Left colon (tissue), 1 donor: ENCODE measurements around a stretch of chr3.

GRCh38 chr3:535536-535795 is 338.9 kb downstream of the CHL1 start:
- PRO-cap, result no peak

DNA sequence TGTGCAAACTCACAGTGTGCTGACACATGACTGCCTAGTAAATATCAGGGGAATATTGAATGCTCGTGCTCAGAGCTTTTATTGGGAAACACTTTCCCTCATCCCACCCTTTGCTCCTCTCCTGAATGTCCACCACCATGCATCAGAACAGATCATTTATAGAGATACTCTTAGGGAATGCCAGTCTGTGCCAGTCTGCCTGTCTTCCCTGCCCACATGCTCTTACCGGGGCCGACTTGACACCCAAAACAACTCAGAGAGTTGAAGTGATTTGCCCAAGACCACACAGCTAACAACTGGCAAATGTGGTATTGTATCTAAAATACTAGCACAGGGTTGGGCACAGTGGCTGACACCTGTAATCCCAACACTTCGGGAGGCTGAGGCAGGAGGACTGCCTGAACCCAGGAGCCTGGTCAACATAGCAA is 262.5 kb downstream of the IL5RA start:
- PRO-cap, result unidirectional peak, plus-strand start at position 189 of the sequence

DNA sequence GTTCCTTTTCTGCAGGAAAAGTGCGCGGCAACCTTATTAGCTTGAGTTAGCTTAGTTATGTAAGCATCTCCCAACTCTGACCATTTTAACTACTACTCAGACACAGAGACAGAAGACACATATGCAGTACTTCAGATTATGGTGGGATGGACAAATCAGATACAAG is 16.9 kb downstream of the CRBN start:
- PRO-cap, result no peak

GRCh38 chr3:3799547-3800632 is 659 bp downstream of the LRRN1 start:
- PRO-cap, result unidirectional peak, plus-strand start at chr3:3799769

DNA sequence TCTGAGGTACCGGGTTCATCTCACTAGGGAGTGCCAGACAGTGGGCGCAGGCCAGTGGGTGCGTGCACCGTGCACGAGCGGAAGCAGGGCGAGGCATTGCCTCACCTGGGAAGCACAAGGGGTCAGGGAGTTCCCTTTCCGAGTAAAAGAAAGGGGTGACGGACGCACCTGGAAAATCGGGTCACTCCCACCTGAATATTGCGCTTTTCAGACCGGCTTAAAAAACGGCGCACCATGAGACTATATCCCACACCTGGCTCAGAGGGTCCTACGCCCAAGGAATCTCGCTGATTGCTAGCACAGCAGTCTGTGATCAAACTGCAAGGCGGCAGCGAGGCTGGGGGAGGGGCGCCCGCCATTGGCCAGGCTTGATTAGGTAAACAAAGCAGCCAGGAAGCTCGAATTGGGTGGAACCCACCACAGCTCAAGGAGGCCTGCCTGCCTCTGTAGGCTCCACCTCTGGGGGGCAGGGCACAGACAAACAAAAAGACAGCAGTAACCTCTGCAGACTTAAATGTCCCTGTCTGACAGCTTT is 49.8 kb upstream of the SETMAR start:
- PRO-cap, result no peak

GRCh38 chr3:4320325-4321078 is 17.3 kb downstream of the SETMAR start:
- PRO-cap, result no peak

- PRO-cap, result no peak
These were observed 37.4 kb downstream of the SETMAR start for GRCh38 chr3:4340605-4340974.

GRCh38 chr3:4491997-4492628 is 1.0 kb upstream of the ITPR1 start:
- PRO-cap, result bidirectional peak, plus-strand start at chr3:4492392, minus-strand start at chr3:4492263

DNA sequence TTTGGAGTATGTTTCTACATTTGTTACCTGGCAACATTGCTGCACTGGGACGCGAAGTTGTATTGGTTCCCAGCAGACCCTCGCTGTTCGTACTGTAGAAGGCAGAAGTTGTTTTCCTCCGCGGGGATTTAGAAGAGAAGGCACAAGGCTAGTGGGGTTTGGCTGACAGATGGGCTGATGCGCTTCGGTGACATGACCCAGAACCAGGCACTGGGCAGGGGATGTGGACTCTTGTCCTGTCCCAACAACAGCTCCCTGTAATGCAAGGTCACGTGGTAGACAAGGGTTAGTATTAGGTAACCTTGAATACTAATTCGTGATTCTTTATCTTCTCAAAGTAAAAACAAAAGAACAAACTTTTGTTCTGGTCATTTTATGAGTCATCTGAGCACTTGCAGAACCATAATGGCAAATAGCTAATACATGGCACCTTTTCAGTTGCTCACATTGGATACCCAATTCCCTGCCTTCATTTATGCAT is 230.4 kb upstream of the BHLHE40 start:
- PRO-cap, result no peak

DNA sequence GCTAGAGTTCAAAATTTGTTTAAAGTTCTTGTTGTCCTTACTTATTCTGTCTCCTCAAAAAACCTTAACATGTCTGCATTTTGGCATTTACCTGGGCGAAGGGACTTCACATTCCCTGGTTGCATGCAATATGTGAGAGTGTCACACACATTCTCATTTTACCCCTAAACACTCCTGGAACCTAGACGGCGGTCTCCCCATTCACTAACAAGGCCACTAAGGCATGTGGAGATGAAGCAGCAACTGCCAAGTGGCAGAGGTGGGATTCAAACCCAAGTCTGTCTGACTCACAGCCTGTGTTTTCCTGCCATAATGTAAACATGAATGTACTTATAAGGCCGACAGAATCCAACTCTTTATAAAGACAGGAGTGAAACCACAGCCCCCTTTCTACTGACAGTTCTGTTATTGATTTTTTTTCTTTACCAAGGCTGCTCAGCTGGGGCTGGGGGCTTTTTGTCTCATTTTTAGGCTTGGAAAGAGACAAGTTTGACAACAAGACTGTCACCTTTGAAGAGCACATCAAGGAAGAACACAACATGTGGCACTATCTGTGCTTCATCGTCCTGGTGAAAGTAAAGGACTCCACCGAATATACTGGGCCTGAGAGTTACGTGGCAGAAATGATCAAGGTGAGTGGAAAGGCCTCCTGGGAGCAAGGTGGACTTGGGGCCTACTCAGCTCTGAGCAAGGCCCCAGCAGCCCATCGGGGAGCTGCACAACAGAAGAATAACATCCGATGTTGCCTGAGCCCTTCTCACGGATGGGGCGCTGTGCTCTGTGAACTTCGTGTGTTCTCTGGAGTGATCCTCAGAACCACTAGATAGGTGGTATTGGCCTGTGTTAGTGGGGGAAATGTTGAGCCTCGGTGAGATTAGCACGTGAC is 161.4 kb upstream of the BHLHE40 start:
- PRO-cap, result no peak

- PRO-cap, result no peak
These were observed 154.3 kb upstream of the BHLHE40 start for GRCh38 chr3:4824685-4825519.

DNA sequence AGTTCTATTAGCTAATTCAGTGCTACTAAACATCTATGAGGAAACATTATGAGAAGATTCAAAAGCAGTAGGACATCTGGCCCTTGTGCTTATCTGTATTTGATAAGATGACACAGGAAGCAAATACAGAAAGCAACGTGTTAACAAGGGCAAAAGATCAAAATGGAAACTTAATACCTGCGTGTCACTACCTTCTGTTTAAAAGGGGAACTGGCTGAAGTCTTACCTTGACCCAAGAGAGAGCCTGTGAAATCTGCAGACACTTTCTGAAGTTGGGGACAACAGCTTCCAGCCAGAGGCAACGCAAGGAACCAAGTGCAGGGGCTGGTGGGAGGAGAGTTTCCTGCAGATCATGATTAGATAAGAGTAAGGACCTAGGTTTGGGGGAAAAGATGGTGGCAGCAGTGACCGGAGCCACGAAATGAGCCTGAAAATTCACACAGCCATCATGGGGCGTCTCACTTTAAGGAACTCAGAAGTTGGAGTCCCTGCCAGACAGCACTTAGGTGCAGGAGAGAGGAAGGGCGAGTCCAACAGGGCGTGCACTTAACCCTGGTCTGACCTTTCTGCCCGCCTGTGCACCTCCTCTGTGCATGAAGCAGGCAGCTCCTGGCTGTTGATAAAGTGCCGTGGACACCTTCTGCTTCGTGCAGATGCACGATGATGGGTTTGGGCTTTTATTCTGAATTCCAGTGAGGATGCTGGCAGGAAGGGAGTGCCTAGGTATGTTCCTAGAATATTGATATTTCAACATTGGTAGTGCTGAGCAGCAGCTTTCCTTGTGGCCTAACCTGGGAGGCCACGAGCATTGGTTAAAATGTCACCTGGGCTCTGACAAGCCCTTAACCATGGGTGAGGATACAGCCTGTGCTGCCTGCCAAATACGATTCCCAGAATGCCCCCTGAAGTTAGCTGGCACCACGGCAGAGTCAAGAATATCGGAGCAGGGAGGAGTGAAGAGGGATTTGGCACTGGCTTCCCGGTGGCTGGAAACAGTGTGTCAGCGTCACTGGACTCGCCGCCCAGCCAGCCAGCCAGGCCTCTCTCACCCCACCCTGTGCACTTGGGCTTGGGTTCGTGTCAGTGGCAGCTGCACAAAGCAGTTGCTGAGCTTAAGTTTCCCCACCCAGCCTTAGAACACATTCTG is 153.3 kb upstream of the BHLHE40 start:
- PRO-cap, result bidirectional peak, plus-strand start at position 560 of the sequence, minus-strand start at position 474 of the sequence; bidirectional peak, plus-strand start at position 1,062 of the sequence, minus-strand start at position 973 of the sequence

GRCh38 chr3:4828202-4828545 is 151.1 kb upstream of the BHLHE40 start:
- PRO-cap, result unidirectional peak, plus-strand start at chr3:4828440

DNA sequence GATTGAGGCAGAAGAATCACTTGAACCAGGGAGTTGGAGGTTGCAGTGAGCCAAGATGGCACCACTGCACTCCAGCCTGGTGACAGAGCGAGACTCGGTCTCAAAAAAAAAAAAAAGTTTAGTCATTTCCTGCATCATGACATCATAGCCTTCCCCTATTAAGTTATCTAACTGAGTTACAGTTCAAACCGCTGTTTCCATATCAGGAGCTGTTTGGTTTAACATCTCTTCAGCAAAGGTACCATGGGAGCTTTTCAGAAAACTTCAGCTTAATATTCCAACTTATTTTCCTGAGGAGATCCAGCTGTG is 77.5 kb upstream of the BHLHE40 start:
- PRO-cap, result no peak

GRCh38 chr3:4950383-4950582 is 29.0 kb upstream of the BHLHE40 start:
- PRO-cap, result no peak

GRCh38 chr3:4983215-4983868 is 4.1 kb downstream of the BHLHE40 start:
- PRO-cap, result no peak

DNA sequence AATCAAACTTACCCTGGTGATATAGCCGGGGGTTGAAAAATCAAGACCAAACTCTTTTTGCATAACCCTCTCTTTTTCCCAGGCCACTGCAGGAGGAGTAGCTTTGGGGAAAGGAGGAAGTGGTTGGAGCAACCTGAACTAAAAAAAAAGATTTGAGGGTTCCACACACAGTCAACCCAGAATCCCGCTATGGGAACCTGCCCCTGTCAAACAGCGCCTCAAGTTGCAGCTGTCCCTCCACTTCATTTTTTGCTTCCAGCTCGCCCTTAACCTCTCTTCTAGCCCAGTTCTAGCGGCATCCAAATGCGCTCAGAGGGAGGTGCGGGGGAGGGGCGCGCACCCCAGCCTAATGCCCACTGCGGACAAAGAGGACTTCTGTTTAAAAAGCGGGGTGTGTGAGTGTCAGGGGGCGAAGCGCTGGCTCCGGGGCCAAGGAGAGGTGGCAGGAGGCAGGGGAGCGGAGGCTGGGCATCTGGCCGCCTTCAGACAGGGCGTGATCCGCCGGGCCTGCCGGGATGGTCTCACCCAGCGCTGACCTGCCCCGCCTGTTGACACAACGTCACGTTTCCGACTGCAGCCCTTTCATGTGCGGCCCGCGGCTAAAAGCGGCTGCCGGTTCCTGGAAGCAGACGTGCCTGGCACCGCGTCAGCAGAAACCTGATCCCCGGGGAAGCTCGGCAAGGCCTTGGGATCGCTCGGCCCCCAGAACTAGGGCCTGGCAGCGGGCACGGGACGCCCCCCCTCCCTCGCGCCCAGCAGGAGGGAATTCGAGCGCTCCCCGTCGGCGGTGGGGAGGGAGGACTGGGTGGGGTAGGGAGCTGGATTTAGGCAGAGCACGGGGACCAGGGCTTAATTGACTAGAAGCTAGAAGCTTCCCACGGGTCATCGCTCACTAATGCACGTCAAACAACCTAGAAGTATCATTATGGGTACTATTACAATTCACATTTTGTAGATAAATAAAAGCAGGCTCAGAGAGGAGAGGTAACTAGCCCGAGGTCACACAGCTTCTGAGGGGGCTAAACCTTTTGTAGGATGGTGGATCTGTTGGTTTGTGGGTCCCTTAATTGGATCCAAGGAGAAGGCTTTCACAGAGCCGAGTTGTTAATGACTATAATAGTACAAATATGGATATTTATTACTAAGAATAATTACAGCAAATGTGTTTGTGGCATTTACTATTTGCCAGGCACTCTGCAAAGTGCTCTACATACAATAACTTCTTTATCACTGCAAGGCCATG is 7.6 kb downstream of the BHLHE40 start:
- PRO-cap, result bidirectional peak, plus-strand start at position 602 of the sequence, minus-strand start at position 251 of the sequence

- PRO-cap, result unidirectional peak, plus-strand start at chr3:5123059
These were observed 677 bp downstream of the ARL8B start for GRCh38 chr3:5122740-5123198.

DNA sequence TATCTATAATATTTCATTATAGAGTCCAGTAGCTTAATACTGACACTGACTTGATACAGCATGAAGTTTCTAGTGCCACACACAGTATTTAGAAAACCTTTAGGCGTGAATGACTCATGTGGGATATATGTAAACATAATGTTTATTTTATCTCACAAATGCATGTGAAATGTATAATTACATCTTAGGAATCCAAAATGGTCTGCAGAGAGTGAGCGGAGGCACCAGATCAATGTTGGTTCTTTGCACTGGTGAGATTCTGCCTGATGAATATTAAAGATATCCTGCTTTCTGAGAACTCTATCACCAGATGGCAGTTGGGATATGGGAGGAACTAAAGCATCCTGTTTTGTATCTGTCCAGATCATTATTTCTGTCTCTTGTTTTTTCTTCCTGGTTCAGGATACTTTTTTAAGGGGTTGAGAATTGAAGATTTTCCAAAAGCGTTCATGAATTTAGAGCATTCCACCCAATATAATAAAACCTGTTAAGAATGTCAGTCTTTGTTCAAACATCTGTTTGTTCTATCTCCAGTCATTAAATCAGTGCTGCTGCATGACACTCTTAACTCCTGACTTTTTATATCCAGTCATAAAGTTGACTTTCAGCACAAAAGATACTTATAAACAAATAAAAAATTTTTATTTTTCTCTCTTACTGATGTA is 8.3 kb upstream of the EDEM1 start:
- PRO-cap, result no peak

GRCh38 chr3:5184367-5185448 is 2.8 kb upstream of the EDEM1 start:
- PRO-cap, result no peak